CD14-positive monocyte (primary cell): ENCODE results near the gene MAP4K3.

DNA sequence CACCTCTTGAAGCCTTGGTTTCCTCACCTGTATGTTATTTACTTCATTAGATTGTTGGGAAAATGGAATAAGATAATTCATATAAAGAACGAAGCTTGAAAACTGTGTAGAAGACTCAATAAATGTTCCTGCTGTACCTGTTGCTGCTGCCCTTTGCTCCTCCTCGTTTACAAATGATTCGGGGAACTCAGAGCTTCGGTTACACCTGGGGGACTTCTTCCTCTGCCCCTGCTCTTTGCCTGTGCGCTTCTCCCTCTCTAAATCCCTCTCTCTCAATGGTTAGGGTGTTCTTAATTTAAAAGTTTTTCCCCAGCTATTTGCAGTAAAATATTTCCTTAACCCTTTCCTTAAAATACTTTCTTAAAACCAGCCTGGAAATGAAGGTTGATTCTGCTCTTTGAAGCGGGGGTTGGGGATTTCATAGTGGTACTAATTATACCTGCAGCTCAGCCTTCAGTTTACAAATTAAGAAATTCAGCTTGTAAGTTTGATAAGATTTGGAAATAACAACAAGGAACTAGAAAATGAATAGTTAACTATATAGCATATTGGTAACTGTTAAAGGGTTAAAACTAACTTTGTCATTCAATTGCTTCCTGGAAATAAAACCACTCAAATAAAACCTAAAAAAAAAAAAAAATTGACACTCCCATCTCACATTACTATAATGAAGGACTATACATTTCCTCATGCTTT lies 3.1 kb upstream of the RMDN2 start:
- CAGE, long polyA plus RNA: no peak

DNA sequence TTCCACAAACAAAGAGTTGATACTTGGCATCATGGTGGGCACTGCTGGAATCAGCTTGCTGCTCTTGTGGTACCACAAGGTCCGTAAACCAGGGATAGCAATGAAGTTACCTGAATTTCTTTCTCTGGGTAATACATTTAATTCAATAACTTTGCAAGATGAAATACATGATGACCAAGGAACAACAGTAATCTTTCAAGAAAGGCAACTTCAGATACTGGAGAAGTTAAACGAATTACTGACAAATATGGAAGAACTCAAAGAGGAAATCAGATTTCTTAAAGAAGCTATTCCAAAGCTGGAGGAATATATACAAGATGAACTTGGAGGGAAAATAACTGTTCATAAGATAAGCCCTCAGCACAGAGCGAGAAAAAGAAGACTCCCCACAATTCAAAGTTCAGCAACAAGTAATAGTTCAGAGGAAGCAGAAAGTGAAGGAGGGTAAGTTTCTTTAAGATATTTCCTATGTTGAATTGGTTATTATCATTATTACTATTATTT lies 4.3 kb downstream of the RMDN2 start:
- CAGE, long polyA plus RNA: no peak

- CAGE, long polyA plus RNA: no peak
Observed at GRCh38 chr2:38071035-38071377, 4.9 kb downstream of the CYP1B1 start.

- CAGE, long polyA plus RNA: no peak
Observed at GRCh38 chr2:38075323-38075660, 659 bp downstream of the CYP1B1 start.

DNA sequence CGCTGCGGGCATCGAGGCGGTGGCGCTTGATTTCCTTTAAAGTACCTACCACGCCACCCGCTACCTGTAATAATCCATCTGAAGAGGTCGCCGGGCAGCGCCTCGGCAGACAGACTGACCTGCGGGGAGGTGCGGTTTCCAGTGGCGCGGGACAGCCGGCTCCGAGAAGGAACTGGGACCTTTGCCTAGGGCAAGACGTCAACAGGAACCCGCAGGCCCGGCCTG lies 378 bp downstream of the CYP1B1 start:
- CAGE, long polyA plus RNA: no peak

- CAGE, long polyA plus RNA: no peak
Observed at GRCh38 chr2:38128618-38129076, 52.7 kb upstream of the CYP1B1 start.

- CAGE, long polyA plus RNA: no peak
Observed at GRCh38 chr2:38321573-38322167, 55.4 kb downstream of the ATL2 start.

DNA sequence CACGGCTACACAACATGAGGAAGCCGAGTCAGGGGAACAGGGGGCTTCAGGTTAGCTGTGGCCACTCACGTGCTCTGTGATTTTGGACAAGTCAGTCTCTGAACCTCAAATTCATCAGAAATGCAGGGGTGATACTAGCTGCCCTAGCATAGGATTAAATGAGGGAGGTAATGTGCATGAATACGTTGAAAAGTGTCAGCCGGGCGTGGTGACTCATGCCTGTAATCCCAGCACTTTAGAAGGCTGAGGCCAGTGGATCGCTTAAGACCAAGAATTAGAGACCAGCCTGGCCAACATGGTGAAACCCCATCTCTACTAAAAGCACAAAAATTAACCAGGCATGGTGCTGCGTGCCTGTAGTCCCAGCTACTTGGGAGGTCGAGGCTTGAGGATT lies 69.0 kb downstream of the HNRNPLL start:
- CAGE, long polyA plus RNA: no peak

GRCh38 chr2:38744068-38745503 lies 6.6 kb downstream of the SRSF7 start:
- CAGE, long polyA plus RNA: no peak

DNA sequence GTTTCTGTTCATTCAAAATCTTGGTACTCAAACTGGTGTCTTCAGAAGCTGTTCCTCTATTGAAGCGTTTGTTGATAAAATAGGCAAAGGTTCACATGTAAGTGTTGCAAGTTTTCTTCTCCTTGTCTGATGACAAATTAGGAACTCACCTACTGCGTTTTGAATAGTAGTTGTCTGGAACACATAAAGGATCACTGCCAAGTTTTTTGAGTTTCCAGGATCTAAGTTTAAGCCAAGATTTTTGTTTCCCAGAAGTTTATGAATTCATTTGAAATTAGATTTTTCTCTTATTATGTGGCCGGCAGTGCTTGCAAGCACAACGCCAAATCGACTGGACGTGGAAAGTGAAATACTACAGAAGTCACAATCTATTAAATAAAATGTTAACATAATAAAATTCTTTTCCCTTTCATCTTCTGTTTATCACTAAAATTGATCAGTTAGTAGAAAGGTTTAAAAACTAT lies 85.4 kb downstream of the ARHGEF33 start:
- CAGE, long polyA plus RNA: no peak

DNA sequence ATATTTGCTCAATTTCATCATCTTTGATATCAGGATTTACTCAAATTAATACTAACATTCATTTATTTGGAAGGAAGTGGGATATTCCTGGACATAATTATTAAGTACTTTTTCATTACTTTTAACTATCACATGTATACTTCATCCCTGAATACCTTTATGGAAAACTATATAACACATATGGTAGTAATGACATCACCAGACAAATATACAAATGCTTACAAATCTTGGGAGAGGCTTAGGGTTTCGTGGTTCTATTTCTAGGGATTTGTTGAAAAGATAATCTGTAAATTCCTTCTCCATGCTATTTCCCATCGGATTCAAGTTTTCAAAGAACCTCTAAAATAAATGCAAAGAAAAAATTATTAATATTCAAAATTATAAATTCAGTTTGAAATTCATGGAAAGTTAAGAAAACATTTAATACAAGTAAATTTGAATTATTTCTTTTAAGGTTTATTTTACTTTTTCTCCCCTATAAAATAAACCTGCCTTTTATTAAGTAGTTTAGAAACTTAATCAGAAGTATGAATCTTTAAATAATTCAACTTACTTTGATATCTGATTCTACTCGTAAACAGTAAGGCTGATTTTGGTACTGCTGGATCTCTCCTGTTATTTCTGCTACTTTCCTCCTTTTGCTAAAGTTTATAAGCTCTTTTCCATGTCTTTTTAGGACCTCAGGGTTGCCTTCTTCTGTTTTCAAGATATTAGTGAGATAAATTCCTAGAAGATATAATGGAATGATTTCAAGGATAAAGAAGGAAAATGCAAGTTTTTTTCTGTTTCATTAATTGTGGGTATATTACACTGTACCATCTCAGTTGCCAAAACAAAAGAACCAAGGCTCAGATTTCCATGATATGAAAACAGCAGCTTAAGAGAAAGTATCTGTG lies 107.3 kb downstream of the ARHGEF33 start:
- CAGE, long polyA plus RNA: no peak

- CAGE, long polyA plus RNA: no peak
Observed at GRCh38 chr2:39051799-39052528, 68.9 kb downstream of the SOS1 start.

- CAGE, long polyA plus RNA: no peak
Observed at GRCh38 chr2:39107208-39108244, 13.3 kb downstream of the SOS1 start.

- CAGE, long polyA plus RNA: no peak
Observed at GRCh38 chr2:39308396-39308793, 128.7 kb downstream of the MAP4K3 start.

GRCh38 chr2:39436331-39437371 lies at the start of gene MAP4K3:
MAP4K3 (minus strand) TSS chr2:39437285.
- CAGE, long polyA plus RNA: no peak

DNA sequence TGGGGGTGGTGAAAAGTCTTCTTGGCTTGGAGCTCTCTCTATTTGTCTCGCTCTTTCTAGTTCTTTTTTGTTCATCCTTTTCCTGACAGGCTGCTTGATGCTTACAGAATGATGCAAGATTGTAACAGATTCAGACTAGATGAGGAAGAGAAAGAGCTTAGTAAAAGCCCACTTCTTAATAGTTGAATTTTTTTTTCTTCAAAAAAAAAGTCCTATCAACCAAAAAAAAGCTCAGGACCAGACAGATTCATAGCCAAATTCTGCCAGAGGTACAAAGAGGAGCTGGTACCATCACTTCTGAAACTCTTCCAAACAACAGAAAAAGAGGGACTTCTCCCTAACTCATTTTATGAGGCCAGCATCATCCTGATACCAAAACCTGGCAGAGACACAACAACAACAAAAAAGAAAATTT lies 231.2 kb downstream of the SLC8A1 start:
- CAGE, long polyA plus RNA: no peak

DNA sequence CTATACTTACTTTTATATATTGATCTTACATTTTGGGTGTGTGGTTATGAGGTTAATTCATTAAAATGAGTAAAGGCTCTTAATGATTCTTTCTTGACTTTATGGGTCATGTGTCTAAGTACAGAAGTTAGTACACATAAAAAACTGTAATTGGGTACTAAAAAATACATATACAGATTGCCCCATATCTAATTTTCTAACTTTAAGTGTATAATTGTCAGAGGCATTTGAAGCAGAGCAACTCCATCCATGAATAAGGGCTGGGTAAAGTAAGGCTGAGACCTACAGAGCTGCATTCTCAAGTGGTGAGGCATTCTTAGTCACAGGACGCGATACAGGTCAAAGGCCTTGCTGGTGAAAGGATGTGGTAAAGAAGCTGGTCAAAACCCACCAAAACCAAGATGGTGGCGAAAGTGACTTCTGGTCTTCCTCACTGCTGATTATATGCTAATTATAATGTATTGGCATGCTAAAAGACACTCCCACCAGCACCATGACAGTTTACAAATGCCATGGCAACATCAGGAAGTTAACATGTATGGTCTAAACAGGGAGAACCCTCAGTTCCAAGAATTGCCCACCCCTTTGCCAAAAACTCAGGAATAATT lies 50.0 kb downstream of the SLC8A1 start:
- CAGE, long polyA plus RNA: no peak

GRCh38 chr2:41921991-41922767 lies 125.6 kb upstream of the PKDCC start:
- CAGE, long polyA plus RNA: no peak

DNA sequence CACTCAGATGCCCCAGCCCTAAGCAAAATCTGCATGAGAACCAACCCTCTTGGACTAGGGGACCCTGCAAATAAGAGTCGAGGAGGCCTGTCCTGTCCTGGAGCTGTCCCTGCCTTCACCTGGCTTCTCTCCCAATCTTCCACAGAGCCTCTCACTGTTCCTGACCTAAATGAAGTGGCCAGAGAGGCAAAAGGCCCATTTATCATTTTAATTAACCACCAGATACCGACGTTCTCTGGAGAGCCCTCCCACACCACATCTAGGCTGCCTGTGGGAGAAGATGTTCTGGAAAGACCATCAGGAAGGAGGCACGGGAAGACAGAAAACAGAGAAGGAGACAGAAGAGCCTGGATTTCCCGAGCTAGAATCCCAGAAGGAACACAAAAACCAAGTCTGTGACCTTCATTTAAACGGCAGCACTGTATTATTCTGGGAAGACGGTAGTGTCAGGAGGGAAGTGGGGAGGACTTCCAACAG lies 120.6 kb upstream of the PKDCC start:
- CAGE, long polyA plus RNA: no peak

DNA sequence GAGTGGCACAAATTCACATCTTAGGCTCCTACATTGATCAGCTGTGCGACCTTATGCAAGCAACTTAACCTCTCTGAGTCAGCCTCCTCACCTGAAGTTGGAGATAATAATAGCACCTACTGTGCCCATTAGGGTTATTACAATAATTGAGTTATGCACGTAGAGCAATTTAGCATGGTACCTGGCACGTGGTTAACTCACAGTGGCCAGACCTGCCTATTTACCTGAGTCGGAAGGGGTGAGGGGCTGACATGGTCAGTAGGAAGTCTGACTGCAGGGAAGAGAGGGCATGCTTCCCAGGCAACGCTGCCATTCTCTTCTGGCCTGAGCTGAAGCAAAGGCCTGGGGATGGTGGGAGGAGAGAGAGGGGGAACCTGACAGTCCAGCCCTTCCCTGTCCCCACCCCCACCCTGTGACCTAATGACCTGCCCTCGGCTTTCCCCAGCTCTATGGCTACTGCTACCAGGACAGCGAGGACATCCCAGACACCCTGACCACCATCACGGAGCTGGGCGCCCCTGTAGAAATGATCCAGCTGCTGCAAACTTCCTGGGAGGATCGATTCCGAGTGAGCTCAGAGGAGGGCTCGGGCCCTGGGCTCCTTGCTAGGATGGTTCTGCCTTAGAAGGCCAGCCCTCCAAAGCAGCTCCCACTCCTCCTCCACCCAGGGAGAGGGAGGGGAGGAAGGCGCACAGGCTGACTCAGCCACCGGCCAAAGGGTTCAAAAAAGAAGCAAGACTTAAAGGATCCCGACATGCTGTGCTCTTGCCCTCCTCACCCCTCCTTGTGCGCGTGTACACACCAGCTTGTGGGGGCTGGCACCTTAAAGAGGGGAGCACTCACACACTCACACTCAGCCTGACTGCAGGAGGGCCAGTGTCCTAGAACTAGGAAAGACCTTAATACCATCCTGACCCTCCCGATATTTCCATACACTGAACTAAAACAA lies 5.2 kb downstream of the PKDCC start:
- CAGE, long polyA plus RNA: no peak